Mesenchymal stem cell of adipose (primary cell): ENCODE results near the gene SIX3.

- CAGE, long polyA plus RNA = no peak
Measured at GRCh38 chr2:43127645-43128081, 98.7 kb downstream of the ZFP36L2 start.

DNA sequence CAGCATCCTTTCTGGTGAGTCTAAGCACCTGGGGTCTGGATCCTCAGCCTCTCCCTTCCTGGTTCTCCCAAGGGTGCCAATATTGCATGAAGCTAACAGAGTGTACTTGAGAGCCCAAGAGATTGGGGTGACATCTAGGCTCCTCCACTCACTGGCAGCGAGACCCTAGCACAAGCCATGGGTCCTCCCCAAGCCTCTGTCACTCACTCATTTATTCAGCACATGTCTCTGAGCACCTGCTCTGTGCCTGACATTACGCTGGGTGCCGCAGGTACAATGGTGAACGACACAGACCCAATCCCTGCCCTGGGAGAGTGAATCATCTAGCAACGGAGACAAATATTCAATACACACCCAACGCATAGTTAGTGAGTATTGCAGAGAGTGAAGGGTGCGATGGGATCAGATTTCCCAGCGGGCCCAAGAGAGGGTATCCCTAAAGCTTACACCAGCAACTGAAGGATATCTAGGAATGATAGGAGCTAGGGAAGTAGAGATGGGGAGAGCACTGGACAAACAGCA lies 45.6 kb downstream of the ZFP36L2 start:
- CAGE, long polyA plus RNA = no peak

GRCh38 chr2:43215870-43216324 lies 10.5 kb downstream of the ZFP36L2 start:
- CAGE, long polyA plus RNA = no peak

DNA sequence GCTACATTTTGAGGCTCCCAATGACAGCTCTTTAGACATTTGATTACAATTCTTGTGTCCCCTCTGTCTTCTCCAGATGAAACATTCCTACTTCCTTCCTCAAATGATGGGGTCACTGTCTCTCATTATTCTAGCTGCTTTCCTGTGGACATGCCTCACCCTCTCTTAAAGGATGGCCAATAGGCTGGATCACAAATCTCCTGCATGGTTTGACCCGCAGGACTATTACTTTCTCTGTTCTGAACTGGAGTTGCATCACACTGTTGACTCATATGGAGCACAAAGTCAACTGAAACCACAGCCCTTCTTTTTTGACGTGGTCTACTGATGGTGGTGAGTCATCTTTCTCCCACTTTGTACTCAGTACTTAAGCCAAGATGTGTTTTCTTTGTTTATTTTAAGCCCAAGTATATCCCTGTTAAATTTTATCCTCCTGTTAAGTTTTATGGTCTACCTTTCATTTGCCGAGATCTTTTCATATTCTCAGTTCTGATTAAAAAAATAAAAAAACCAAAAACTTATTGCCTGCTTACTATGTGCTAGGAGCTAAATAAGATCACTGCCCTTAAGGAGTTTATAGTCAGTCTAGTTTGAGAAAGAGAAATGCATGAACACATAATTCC lies 67.4 kb upstream of the ZFP36L2 start:
- CAGE, long polyA plus RNA = no peak

DNA sequence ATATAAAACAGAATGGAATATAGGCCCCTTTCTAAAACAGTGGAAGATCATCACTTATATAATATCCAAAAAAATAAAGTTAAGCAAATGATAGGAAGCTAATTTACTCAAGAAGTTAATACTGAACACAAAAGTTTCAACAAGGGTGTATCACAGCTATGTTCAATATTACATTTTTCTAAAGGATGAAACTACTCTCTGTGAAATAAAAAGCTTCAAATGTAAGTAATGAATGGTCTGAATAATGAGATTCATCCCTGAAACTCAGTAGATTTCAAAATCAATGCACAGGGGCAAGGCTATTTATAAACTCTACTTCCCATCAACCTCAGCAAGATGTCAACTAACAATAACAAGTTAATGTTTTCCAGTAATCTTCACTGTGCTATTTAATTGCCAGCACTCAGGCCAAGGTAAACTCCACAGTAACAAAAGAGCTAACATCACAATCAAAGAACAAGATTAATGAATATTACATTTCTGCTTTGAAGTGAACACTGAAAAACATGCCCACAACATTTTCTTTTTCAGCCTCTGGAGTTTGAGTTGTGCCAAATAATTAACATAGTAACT lies 144.2 kb upstream of the ZFP36L2 start:
- CAGE, long polyA plus RNA = no peak

GRCh38 chr2:43482716-43483425 lies 113.0 kb downstream of the THADA start:
- CAGE, long polyA plus RNA = no peak

DNA sequence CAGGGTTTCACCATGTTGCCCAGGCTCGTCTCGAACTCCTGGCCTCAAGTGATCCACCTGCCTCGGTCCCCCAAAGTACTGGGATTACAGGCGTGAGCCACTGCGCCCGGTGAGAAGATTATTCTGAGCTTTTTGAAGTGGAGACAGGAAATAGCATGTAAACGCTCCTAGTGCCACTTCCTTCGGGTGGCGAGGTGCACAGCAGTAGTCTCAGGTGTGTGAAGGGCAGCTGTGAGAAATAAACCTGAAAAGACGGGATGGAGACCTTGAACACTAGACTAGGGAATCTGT lies 522 bp upstream of the PLEKHH2 start:
- CAGE, long polyA plus RNA = no peak

DNA sequence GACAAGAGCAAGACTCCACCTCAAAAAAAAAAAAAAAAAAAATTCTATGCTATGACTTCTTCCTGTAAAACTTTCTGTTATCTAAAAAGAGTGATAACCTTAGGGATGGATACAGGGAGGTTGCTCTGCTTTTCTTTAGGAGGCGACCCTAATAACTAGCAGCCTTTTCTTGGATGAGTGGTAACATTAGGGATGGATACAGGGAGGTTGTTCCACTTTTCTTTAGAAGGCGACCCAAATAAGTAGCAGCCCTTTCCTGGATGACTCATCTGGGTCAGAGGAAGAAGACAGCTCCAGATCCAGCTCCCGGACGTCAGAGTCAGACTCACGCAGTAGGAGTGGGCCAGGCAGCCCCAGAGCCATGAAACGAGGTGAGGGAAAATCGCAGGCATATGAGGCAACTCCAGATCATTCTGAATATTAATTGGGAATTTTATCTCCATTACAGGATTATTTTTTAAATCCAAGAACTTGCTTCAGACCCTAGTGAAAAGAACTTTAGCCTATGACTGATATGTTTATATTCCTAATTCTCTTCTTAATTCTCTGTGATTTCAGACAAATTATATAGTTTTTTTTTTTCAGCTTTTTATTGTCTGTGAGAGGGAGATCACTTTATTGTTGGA lies 31.1 kb upstream of the C1GALT1C1L start:
- CAGE, long polyA plus RNA = no peak

DNA sequence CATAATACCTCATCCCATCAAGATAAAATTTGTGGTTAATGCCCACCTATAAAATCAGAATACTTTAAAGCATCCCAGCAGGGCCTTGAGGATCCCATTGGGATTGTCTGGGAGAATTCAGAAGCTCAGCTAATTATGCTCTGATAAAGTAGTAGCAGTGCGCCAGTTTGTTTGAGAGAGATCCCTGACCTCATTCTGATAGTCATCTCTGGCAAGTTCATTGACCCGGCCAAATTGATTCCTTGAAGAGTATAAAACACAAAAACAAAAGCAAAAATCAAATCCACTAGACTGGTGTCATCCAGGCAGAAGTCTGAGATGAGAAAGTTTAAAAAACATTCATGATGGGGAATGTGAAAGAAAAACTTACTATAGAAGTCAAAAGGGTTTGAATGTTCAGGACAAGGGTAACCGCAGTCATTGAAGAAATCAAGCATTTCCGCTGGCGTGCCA lies 14.1 kb downstream of the ABCG5 start:
- CAGE, long polyA plus RNA = no peak

DNA sequence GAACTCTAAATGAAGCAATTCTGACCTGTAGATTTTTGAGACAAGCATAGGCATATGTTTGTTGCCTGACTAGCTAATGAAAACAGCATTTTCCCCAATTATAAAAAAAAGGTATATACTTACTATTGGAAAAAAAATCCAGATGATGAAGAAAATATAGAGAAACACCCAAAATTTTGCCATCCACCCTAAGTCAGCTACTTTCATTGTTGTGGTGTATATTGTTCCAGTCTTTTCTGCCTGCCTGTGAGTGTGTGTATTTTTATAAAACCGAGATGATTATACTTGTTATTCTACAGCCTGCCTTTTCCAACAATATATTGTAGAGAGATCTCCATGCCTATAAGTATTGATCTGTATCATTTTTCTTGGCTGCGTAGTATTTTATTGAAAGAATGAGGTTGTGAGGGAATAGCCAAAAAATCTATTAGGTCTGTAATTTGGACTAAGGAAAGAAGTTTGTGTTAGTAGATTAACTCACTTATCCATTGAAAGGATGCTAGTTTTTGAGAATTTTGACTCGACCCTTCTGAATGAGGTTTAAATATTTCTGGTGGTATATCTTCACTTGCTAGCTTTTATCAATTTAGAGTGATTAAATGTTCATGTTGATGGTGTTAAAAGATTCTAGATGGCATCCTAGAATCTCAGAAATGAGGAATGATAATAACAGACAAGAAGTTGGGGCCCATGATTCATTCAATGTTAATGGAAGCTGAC lies 34.9 kb downstream of the PPM1B start:
- CAGE, long polyA plus RNA = no peak

DNA sequence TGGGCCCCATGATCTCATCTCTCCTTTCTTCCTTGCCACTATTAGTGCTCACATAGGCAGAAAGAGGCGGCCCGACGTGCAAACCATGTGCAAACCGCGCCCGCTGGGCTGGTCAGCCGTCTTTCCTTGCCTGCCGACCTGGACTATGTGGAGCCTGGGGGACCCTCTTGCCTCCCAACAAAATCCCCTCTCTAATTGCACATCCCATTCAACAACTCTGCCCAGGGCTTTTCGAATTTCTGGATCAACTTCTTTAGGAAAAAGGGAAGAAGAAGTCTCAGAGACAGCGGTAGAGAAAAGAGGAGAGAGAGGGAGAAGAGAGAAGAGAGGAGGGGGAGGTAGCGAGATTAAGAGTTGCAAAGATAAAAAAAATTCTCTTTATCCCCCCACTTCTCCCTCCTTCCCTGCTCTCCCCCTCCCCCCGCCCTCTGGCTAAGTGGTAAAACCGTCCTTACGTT lies 337 bp upstream of the SIX3 start:
- CAGE, long polyA plus RNA = no peak

DNA sequence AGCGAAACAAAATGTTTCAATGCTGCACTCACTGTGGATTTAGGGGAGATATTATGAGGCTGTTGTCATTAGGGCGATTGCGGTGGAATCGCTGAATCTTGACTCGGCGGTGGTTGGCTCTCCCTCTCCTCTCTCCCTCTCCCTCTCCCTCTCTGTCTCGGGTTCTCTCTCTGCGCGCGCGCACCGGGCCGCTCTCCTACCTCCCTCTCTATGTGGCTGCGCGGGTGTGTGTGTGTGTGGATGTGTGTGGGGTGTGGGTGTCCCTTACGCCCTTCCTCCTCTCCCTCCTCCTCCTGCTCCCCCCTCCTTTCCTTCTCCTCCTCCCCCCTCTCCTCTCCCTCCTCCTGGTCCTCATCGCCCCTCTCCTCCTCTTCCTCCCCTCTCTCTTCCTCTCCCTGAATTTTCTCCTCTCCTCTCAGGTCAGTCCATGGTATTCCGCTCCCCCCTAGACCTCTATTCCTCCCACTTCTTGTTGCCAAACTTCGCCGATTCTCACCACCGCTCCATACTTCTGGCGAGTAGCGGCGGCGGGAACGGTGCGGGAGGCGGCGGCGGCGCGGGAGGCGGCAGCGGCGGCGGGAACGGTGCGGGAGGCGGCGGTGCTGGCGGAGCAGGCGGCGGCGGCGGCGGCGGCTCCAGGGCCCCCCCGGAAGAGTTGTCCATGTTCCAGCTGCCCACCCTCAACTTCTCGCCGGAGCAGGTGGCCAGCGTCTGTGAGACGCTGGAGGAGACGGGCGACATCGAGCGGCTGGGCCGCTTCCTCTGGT lies at the start of gene SIX3:
SIX3 (plus strand) TSS at position 25 of the 767 bp plus-strand sequence.
- CAGE, long polyA plus RNA = no peak

- CAGE, long polyA plus RNA = no peak
Measured at GRCh38 chr2:44951748-44951988, 10.2 kb downstream of the SIX3 start.

- CAGE, long polyA plus RNA = no peak
Measured at GRCh38 chr2:45008540-45009310, 527 bp downstream of the SIX2 start.

DNA sequence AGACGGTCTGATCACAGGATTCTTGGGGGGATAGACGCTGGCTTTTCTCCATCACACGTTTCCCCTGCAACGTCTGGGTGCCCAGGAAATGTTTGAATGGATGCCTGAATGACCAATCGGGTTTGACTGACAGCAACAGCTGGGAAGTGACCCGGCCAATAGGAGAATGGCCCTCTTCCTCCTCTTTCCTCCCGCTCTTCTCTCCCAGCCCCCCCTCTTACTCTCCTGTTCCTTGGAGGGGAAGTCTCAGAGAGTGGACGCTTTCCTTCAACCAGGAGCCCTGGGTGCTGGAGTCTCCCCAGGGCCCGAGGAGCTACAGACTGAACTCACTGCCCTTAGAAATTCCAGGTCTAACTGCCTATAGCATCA lies 5.2 kb upstream of the SIX2 start:
- CAGE, long polyA plus RNA = no peak

DNA sequence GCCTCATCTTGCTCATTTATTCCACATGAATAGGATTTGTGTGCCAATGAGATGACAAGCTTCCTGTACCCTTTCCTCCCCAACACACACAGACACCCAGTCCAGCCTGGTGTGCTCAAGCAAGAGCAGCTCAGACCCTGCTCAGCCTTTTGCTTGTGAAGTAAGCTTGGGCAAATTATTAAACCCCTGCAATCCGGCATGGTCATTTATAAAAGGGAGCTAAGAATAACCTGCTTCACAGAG lies 280.4 kb downstream of the SRBD1 start:
- CAGE, long polyA plus RNA = no peak

GRCh38 chr2:45650864-45651066 lies 710 bp upstream of the PRKCE start:
- CAGE, long polyA plus RNA = no peak

DNA sequence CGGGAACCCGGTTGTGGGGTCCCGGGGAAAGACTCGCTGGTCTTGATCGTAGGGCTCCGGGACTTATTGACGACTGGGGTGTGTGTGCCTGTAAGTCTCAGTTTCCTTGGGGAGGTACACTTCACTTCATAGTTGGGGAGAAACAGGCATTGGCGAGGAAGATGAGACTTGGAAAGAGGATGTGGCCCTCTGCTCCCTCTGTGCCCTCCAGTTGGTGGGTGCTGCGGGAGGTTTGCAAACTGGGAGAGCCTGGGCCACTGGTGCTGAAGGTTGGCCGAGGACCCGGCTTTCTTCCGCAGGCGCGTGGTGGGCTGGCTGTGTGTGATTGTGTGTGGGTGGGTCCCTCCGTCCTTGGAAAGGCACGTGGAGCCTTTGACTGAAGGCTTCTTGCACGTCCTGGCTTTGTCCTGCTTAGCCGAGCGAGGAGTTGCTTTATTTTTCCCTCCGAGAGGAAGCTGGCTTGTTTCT lies 1.0 kb downstream of the PRKCE start:
- CAGE, long polyA plus RNA = no peak

DNA sequence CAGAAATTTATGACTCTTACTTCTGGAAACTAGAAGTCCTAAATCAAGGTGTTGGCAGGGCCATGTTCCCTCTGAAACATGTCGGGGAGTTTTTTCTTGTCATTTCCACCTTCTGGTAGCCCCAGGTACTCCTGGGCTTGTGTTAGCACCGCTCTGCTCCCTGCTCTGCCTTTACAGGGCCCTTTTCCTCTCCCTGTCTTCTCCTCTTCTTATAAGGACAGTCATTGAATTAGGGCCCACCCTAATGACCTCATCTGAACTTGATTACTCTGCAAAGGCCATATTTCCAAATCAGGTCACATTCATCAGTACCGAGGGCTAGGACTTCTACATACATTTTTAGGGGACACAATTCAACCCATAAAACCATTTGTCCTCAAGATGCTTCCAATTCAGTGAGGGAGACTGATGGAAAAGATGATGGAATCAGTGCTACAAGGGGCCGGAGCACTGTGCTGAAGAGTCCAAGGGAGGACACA lies 40.8 kb downstream of the PRKCE start:
- CAGE, long polyA plus RNA = no peak

- CAGE, long polyA plus RNA = no peak
Measured at GRCh38 chr2:45700346-45701364, 49.2 kb downstream of the PRKCE start.